Upper lobe of left lung (tissue), 5 donors: ENCODE measurements around the genes PSG9, ZNF575 and CEACAM16.

- PRO-cap, 2 experiments, result no peak in any of the 2 experiments
- RAMPAGE, long total RNA, 4 experiments, result no peak in any of the 4 experiments
These were observed 2.4 kb downstream of the ERF start for GRCh38 chr19:42252589-42252773.

GRCh38 chr19:42254240-42254816 is 600 bp downstream of the ERF start:
- PRO-cap, 2 experiments, result peak in 2 of 2 experiments; most common plus-strand start chr19:42254439 (in 2); most common minus-strand start chr19:42254367 (in 1)
- RAMPAGE, long total RNA, 4 experiments, result start-site peak on the minus strand in 1 of 4 experiments, at chr19:42254332-42254590 at its widest, 8 reads per replicate

DNA sequence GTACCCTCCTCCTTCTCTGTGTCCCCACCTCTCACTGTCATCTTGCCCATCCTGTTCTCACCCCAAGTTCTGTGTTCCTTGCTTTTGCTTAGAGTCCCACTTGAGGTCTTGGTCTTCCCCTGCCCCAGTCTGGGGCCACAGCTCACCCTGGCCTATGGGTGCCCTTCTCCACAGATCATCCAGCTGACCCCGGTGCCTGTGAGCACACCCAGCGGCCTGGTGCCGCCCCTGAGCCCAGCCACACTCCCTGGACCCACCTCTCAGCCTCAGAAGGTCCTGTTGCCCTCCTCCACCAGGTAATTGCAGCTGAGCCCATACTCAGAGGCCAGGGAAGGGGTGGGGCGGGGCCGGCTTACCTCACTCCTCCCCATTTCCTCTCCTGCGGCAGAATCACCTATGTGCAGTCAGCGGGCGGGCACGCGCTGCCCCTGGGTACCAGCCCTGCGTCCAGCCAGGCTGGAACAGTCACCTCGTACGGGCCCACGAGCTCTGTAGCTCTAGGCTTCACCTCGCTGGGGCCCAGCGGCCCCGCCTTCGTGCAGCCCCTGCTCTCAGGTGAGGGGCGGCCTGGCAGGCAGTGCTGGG is 9.9 kb upstream of the PRR19 start:
- PRO-cap, 2 experiments, result no peak in any of the 2 experiments
- RAMPAGE, long total RNA, 4 experiments, result no peak in any of the 4 experiments

GRCh38 chr19:42330135-42330604 is 4.7 kb downstream of the MEGF8 start:
- PRO-cap, 2 experiments, result no peak in any of the 2 experiments
- RAMPAGE, long total RNA, 4 experiments, result no peak in any of the 4 experiments

GRCh38 chr19:42407938-42408764 is 18.1 kb upstream of the CNFN start:
- PRO-cap, 2 experiments, result no peak in any of the 2 experiments
- RAMPAGE, long total RNA, 4 experiments, result start-site peak on the plus strand in 1 of 4 experiments, at chr19:42408266-42408284 at its widest, 5 reads per replicate

GRCh38 chr19:42424814-42425151 is 2.4 kb downstream of the LIPE start:
- PRO-cap, 2 experiments, result no peak in any of the 2 experiments
- RAMPAGE, long total RNA, 4 experiments, result no peak in any of the 4 experiments

DNA sequence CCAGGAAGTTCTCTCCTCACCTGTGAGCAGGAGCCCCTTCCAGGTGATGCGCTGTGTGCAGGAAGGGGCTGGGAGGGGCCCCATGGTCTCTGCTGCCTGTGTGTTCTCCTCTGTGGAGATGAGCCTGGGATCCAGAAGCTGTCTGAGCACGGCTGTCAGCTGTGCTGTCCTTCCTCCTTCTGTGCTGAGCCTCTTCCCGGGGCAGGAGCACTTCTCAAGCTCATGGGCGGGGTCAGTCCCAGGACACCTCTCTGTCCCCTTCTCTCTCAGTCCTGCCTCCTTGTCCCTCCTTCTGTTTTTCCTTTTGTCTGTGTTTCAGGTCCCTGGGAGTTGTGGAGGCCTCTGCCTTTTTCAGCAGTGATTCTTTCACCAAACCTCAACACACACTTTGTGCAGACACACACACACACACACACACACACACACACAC is at the start of gene PSG9:
Gene PSG9, minus strand, starts transcription at position 183 of the 430 bp plus-strand sequence.
- PRO-cap, 2 experiments, result no peak in any of the 2 experiments
- RAMPAGE, long total RNA, 4 experiments, result no peak in any of the 4 experiments

GRCh38 chr19:43315818-43316319 is 37.6 kb upstream of the CD177 start:
- PRO-cap, 2 experiments, result no peak in any of the 2 experiments
- RAMPAGE, long total RNA, 4 experiments, result no peak in any of the 4 experiments

DNA sequence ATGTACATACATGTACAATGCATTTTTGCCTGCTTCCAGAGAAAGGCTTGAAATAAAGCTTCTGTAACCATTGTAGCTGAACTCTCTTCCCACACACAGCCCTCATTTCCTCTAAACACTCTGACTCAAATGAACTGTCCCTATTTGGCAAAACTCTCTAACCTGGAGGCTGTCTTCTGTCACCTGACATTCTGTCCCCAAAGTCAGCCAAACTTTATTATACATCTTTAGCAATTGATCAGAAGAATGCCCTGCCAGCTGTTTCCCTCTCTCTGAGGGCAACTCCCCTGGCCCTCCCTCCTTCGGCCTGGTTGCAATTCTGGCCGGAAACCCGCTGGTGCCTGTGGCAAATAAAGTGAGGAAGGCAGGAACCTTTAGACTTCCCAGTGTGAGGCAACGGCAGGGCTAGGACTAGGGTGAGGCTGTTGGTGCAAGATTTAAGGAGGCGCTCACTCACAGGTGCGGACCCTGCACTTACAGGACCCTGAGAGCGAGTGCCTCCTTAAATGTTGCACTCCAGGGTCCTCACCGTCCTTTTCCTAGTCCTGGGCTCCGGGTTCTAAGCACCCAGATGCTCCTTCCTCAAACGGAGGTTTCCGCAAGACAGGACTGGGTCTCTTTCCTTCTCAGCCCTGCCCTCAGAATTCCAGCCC is 1.6 kb downstream of the ETHE1 start:
- PRO-cap, 2 experiments, result peak in 1 of 2 experiments; most common plus-strand start position 233 of the sequence (in 1)
- RAMPAGE, long total RNA, 4 experiments, result no peak in any of the 4 experiments

- PRO-cap, 2 experiments, result peak in 2 of 2 experiments; most common plus-strand start chr19:43533436 (in 1); most common minus-strand start chr19:43533410 (in 1)
- RAMPAGE, long total RNA, 4 experiments, result start-site peak on the plus strand in 1 of 4 experiments, at chr19:43533407-43533432 at its widest, 6 reads per replicate
These were observed at the start of gene ZNF575 for GRCh38 chr19:43533030-43533705. Gene ZNF575 (plus strand): TSS chr19:43533188.

DNA sequence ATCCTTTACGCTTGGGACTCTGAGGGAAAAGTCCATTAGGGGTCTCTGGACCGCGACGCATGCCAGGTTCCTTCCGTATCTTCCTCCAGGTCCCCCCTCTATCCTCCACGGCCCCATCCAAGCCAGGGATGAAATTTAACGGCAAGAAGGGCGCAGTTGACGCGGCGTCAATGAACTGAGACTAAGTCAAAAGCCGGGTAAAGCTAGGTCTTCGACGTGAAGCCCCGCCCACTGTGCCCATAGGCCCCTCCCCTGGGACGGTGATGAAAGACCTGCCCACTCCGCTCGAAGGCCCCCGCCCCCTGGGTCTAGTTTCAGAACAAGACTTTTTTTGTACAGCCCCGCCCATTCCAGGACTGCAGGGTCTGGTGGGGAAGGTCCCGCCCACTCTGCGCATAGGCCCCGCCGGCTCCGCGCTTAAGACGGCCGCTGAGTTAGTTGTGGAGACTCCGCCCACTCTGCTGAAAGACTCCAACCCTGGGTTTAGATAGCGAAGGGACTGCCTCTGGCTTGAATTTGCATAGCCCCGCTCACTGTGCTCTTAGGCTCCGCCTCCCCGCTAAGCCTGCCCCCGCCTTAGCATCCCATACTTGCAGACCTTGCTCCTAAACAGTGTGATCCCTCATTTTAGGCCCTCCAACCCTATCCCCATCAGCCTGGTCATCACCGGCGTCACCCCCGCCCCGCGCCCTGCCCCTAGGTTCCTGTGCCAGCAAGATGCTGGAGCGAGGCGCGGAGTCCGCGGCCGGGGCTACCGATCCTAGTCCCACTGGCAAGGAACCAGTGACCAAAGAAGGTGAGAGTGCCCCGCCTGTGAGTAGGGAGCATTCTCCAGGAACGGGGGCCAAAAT is 943 bp downstream of the ZNF575 start:
- PRO-cap, 2 experiments, result peak in 1 of 2 experiments; most common plus-strand start position 361 of the sequence (in 1); most common minus-strand start position 172 of the sequence (in 1)
- RAMPAGE, long total RNA, 4 experiments, result no peak in any of the 4 experiments

DNA sequence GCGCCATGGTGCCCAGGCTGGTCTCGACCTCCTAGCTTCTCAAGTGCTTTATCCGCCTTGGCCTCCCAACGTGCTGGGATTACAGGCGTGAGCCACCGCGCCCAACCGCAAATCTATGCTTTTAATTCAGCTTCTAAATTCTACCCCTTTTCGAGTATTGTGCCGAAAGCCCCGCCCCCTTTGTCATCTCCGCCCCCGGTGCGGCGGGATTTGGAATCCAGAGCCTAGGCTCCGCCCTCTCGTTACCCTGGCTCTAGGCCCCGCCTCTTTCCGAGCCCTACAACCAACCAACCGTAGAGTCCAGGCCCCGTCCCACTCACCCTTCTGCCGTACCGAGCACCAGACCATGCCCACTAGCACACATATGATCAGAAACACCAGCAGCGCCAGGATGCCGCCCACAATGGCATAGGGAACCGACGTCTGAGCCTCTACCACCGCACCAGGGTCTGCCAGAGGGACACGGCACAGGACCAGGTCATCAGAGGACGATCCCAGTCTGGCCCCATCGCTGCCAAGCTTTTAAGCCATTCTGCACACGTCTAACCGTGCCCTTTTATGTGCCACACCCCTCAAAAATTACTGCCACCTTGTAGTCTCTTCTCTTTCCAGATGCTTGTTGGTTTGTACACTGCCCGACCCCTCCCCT is 4.5 kb upstream of the ZNF428 start:
- PRO-cap, 2 experiments, result no peak in any of the 2 experiments
- RAMPAGE, long total RNA, 4 experiments, result no peak in any of the 4 experiments

DNA sequence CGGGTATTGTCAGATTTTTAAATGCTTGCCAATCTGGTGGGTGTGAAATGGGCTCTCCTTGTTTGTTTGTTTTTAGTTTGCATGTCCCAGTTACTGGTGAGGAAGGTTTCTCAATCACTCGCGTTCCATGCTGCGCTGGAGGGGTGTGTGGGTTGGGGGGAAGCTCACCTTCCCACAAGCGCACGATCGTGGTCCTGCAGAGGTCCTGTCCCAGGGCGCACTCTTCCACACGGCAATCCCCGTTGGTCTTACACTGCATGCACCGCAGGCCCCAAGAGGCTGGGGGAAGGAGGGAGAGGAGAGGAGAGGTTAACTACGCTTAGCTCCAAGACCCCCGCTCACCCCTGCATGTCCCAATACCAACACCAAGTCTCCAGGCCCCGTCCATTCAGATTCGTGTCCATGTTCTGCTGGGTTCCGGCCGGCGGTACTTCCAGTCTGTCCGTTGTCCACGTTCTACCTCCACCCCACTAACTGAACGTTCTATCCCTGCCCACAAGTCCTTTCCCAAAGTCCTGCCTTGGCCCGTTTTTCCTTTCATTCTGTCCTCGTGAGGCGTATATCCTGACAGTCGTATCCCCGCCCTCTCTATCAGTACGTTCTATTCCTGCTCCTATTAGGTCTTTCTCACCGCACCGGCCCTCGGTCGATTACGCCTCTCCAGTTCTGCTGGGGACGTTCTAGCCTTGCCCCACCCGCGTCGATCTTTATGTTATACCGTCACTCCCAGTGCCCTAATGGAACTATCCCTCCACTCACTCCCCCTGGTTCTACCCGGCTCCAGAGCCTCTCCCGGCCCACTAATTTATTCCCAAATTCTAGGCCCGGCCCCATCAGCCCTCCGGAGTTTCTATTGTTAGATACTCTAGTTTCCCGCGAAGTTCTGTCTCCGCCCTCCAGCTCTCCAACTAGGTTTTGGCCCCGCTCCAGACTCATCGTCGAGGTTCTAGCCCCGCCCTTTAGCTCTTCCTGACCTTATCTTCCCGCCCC is 2.3 kb downstream of the PLAUR start:
- PRO-cap, 2 experiments, result peak in 1 of 2 experiments; most common minus-strand start position 852 of the sequence (in 1)
- RAMPAGE, long total RNA, 4 experiments, result no peak in any of the 4 experiments

DNA sequence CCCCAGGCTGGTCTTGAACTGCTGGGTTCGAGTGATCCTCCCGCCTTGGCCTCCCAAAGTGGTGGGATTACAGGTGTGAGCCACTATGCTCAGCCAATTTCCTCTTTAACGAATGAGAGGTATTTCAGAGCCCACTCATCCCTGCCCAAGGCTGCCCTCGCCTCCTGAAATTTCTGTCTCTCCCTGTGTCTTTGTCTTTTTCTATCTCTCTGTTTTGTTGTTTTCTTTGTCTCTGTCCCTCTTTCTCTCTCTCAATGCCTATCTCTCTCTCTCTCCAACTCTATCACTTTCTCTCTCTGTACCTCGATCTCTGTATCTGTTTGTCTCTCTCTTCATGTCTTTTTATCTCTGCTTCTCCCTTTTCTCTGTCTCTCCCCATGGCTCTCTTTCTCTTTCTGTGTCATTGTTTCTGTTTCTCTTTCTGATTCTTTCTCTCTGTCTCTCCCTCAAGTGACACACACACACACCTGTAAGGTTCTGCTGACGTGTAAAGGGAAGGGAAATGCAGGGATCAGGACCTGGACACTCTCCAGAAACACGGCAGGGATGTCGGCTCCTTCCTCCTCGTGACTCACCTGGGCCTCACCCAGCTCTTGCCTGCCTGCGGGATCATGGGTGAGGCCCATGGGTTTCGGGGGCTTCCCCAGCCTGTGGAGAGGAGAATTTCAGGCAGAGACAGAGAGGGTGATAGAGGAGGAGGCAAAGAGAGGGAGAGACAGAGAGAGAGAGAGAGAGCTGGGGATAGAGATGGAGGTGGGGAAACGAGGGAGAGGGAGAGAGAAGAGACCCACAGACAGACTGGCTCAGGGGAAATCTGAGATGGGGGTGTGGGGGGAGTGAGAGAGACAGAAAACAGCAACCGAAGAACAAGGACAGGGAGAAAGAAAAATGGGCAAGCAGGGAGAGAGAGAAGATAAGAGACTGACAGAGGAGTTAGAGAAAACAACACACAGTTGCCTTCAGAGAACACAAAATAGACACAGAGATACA is 5.4 kb upstream of the PLAUR start:
- PRO-cap, 2 experiments, result no peak in any of the 2 experiments
- RAMPAGE, long total RNA, 4 experiments, result no peak in any of the 4 experiments

- PRO-cap, 2 experiments, result peak in 1 of 2 experiments; most common plus-strand start chr19:43701587 (in 1); most common minus-strand start chr19:43701111 (in 1)
- RAMPAGE, long total RNA, 4 experiments, result no peak in any of the 4 experiments
These were observed 14.7 kb upstream of the IRGC start for GRCh38 chr19:43700849-43701889.

- PRO-cap, 2 experiments, result no peak in any of the 2 experiments
- RAMPAGE, long total RNA, 4 experiments, result no peak in any of the 4 experiments
These were observed 10.3 kb upstream of the LYPD5 start for GRCh38 chr19:43812502-43813082.

DNA sequence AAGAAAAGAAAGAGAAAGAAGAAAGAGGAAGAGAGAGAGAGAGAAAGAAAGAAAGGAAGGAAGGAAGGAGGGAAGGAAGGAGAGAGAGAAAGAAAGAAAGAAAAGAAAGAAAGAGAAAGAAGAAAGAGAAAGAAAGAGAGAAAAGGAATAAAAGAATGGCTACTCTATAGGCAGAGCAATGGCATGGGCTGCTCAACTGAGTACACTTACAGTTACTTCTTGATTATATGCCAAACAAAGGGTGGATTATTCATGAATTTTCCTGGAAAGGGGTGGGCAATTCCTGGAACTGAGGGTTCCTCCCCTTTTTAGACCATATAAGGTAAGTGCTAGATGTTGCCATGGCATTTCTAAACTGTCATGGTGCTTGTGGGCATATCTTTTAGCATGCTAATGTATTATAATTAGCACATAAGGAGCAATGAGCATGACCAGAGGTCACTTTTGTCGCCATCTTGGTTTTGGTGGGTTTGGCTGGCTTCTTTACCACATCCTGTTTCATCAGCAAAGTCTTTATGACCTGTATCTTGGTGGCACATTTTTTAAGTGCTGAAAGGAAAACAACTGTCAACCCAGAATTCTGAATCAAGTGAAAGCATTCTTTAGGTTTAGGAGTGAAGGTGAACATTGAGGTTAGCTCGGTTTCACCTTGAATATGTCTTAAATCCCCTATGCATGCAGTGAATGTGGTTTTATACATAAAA is 25.6 kb upstream of the IGSF23 start:
- PRO-cap, 2 experiments, result no peak in any of the 2 experiments
- RAMPAGE, long total RNA, 4 experiments, result no peak in any of the 4 experiments

- PRO-cap, 2 experiments, result no peak in any of the 2 experiments
- RAMPAGE, long total RNA, 4 experiments, result no peak in any of the 4 experiments
These were observed 24.8 kb upstream of the IGSF23 start for GRCh38 chr19:44588330-44589103.

DNA sequence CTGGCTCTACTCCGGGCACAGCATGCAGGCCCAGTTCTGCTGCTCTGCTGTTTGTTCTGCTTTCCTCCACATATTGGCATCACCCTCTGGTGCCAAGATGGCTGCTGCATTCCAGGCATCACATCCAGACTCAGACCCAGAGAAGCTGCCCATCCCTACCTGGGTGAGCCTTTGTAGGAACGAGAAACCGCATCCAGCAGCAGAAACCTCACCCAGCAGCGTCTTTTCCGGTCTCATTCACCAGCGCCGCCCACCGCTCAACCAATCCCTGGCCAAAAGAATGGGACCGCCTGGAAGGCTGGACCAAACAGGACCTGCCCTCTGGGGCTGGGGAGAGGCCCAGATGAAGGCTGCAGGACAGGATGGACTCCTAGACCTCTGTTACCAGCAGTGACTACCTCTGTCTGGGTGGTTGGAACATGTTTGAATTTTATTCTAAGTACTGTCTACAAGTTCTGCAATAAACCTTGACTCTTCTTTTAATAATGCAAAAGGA is 5.6 kb upstream of the CEACAM19 start:
- PRO-cap, 2 experiments, result no peak in any of the 2 experiments
- RAMPAGE, long total RNA, 4 experiments, result no peak in any of the 4 experiments

DNA sequence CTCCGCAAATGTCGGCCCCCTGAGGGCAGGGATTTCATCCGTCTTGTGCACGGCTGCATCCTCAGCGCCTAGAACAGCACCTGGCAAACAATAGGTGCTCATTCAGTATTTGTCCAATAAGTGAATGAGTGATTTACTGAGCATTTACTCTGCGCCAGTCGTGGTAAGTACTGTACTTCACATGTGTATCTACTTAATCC is at the start of gene CEACAM16:
Gene CEACAM16, plus strand, starts transcription at position 54 of the 200 bp plus-strand sequence.
- PRO-cap, 2 experiments, result no peak in any of the 2 experiments
- RAMPAGE, long total RNA, 4 experiments, result no peak in any of the 4 experiments